Aorta (tissue), 1 donor: ENCODE data around the genes FBXW5 and TMEM203.

DNA sequence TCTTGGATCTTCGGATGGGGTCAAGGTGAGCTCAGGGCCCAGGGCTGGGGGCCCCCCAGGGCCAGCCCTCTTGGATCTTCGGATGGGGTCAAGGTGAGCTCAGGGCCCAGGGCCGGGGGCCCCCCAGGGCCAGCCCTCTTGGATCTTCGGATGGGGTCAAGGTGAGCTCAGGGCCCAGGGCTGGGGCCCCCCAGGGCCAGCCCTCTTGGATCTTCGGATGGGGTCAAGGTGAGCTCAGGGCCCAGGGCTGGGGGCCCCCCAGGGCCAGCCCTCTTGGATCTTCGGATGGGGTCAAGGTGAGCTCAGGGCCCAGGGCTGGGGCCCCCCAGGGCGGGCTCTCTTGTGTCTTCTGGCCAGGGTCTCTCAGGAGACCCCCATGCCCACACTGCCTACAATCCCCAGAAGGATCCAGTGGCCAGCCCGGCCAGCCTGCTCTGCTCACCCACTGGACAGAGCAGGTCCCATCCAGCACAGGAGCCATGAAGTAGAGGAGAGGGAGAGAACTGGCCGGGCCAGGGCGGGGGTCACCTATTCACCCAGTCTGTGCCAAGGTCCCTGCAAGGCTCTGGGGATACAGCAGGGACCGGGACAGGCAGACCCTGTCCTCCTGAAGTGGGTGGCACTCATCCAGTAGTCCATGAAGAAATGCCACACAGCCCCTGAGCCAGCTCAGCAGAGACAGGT is 4.6 kb upstream of the RABL6 start:
- PRO-cap = no peak

- PRO-cap = no peak
Measured at GRCh38 chr9:136852661-136853863, 916 bp downstream of the MAMDC4 start.

- PRO-cap = no peak
Measured at GRCh38 chr9:136854242-136854928, 2.2 kb downstream of the MAMDC4 start.

DNA sequence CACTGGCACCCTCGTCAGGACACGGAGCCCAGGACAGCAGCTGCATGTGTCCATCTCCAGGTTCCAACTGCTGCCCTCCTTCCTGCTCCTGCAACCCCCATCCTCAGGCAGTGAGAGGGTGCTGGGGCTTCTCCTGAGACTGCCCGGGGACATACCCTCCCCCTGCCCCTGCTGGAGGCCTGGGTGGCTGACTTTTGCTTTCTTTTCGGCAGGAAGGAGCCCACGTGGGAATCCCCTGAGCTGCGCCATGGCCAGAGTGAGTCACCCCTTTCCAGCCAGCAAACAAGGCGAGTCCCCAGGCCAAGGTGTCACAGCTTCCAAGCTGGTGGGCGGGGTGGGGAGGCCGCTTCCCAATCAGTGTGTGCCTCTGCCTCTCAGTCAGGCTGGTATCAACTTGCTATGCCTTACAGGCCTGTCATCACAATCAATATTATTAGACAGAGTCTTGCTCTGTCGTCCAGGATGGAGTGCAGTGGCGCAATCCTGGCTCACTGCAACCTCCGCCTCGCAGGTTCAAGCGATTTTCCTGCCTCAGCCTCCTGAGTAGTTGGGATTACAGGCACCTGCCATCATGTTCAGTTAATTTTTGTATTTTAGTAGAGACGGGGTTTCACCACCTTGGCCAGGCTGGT is 3.7 kb upstream of the TRAF2 start:
- PRO-cap = no peak

- PRO-cap = no peak
Measured at GRCh38 chr9:136942058-136943135, 2.1 kb downstream of the FBXW5 start.

GRCh38 chr9:136944287-136945428 is at the start of gene FBXW5:
Gene FBXW5 (minus strand): TSS chr9:136944738.
- PRO-cap = unidirectional peak, minus-strand start at chr9:136944629

GRCh38 chr9:137043931-137045074 is 1.7 kb downstream of the NPDC1 start:
- PRO-cap = no peak

- PRO-cap = no peak
Measured at GRCh38 chr9:137048438-137049342, 2.7 kb upstream of the NPDC1 start.

- PRO-cap = no peak
Measured at GRCh38 chr9:137078674-137079628, 1.6 kb downstream of the UAP1L1 start.

GRCh38 chr9:137106522-137107101 is 7.9 kb downstream of the DPP7 start:
- PRO-cap = no peak

- PRO-cap = no peak
Measured at GRCh38 chr9:137110281-137110885, 4.2 kb downstream of the DPP7 start.

DNA sequence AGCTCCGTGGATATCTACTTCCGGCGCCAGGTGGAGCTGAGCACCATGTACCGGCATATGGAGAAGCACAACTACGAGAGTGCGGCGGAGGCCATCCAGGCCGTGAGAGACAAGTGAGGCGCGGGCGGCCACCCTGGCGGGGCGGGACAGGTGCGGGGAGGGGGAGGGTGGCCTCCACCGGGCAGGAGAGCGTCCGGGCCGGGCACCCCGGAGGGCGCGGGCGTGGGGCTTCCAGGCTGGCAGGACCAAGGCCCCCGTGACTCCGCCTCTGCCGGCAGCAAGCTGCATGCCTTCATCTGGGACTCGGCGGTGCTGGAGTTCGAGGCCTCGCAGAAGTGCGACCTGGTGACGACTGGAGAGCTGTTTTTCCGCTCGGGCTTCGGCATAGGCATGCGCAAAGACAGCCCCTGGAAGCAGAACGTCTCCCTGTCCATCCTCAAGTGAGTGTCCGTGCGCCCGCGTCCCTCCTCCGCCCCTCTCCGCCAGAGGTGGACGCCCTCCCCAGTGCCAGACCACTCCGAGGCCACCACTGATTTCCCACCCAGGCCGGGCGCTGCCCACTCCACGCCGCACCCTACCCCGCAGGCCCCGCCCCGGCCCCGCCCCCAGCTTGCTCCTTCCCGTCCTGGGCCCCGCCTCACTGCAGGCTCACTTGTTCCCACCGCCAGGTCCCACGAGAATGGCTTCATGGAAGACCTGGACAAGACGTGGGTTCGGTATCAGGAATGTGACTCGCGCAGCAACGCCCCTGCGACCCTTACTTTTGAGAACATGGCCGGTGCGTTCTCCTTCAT is 6.8 kb downstream of the LRRC26 start:
- PRO-cap = no peak

DNA sequence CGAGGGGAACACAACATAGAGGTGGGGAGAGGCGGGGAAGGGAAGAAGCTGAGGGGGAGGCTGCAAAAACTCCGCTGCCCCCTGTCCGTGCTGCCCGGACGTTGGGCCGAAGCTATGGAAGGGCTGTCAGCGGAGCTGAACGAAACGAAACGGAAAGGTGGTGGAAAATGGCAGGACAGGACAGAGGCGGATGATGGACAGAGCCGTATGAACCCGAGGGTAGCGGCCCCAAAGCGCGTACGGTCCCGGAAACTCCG is 305 bp downstream of the ANAPC2 start:
- PRO-cap = no peak

GRCh38 chr9:137204809-137206030 is at the start of gene TMEM203:
Gene TMEM203 (minus strand): TSS chr9:137205648.
- PRO-cap = bidirectional peak, plus-strand start at chr9:137205677, minus-strand start at chr9:137205648

DNA sequence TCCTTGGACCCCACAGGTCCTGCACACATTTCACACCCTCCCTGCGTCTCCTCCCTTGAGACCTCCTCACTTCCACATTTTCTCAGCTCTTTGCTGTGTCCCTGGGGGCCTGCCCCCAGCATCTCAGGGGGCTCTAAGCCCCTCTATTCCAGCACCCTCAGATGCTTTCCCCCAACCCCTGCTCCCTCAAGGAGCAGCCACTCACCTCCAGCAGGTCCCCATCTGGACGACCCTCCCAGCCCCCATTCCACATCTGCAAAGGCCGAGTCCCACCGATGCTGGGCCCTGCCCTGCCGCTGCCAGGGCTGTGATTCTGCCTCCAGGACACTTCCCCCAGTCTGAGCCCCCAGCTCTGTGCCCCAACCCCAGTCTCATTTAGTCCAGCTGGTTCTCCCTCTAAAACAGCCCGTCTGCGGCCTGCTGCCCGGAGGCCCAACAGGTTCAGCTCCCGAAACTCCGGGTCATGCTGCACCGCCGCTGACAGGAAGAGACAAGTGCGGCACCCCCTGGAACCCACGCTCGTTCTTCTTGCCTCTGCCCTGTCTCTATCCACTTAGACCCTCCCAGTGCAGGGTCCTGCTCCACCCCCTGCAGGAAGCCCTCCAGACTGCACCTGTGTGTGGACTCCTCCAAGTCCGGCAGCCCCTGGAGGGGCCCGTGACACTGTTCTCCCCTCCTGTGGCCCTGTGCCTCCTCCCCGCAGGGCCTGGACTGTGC is 4.3 kb downstream of the SLC34A3 start:
- PRO-cap = no peak

DNA sequence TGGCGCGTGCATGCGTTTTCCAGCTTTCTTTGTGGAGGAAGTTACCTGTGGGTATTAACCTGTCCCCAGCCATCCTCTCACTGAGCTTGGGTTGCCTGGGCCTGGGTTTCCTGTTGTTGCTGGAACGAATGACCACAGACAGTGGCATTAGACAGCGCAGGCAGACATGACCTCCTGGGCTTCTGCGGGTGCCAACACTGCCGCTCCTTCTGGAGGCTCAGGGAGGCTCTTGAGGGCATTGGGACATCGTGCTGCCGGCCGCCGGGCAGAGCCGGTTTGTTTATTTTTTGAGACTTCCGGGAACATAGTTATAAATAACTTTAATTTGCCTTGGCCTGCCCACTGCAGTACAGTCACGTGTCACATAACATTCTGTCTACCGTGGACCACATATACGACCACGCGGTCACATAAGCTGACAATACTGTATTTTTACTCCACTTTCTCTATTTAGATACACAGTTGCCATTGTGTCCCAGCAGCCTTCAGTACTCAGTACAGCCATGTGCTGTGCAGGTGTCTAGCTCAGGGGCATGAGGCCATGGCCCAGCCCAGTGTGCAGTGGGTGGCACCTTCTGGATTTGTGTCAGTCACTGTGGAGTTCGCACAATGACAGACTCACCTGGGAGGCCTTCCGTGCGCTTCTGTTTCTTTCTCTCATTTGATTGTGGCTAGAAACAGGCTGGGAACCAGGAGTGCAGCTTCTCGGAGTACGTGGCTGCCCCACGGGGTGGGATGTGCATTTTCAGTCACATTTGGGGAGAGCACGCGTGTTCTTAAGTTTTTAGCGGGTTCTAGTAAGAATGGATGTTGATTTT is 8.2 kb upstream of the TOR4A start:
- PRO-cap = no peak

DNA sequence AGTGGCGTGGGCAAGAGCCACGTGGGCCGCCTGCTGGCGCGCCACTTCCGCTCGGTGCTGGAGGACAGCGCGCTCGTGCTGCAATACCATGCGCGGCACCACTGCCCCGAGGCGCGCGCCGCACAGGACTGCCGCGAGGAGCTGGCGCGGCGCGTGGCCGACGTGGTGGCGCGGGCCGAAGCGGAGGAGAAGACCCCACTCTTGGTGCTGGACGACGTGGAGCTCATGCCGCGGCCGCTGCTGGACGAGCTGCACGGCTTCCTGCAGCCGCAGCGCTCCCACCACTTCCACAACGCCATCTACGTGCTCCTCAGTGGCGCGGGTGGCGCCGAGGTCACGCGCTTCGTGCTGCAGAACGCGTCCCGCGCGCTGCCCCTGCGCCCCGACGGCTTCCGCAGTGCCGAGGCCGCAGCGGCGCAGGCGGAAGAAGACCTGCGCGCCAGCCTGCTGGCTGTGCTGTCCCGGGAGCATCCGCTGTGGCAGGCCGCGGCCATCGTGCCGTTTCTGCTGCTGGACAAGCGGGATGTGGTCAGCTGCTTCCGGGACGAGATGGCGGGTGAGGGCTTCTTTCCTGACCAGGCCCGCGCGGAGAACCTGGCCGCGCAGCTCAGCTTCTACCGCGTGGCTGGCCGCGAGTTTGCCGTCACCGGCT is 1.9 kb downstream of the TOR4A start:
- PRO-cap = no peak

GRCh38 chr9:137279995-137280712 is 2.6 kb downstream of the TOR4A start:
- PRO-cap = no peak

DNA sequence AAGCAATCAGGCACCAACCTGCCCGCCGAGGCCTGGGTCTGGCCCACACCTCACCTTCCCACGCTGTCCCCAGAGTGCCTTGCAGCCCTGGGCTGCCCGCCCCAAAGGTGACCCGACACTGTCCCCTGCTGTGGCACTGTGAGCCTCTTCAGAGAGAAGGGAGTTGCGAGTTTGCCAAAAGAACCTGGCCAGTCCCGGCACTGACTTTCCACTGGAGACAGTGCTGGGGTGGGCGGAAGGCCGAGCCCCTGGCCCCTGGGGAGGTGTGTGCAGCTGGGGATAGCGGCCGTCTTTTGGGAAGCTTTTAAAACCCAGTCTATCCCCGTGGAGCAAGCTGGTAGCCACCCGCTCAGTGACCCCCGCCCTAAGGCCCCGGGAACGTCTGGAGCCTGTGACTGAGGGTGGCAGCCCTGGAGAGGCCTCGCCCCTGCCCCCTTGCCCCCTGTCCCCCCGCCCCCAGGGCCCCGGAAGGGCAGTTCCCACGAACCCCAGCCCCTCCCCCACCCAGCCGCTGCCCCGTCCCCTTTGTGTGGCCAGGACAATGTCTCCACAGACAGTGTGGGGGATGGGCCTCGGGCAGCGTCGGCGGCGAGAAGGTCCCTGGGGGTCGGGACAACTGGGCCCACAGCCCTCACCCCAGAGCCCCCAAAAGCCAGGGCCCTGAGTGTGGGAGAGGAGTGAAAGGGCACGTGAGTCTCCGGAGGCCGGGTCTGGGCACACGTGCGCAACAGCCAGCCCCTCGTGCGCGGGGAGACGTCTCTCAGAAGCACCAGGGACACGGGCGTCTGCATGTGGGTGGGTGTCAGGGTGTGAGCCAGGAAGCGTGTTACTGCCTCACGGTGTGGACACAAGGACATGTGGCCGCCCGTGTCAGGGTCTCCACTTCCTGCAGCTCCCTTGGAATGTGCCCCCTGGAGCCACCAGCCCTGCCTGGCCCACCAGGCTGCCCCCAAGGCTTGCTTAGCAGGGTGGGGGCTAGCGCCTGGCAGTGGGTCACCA is 12.4 kb upstream of the NRARP start:
- PRO-cap = no peak

DNA sequence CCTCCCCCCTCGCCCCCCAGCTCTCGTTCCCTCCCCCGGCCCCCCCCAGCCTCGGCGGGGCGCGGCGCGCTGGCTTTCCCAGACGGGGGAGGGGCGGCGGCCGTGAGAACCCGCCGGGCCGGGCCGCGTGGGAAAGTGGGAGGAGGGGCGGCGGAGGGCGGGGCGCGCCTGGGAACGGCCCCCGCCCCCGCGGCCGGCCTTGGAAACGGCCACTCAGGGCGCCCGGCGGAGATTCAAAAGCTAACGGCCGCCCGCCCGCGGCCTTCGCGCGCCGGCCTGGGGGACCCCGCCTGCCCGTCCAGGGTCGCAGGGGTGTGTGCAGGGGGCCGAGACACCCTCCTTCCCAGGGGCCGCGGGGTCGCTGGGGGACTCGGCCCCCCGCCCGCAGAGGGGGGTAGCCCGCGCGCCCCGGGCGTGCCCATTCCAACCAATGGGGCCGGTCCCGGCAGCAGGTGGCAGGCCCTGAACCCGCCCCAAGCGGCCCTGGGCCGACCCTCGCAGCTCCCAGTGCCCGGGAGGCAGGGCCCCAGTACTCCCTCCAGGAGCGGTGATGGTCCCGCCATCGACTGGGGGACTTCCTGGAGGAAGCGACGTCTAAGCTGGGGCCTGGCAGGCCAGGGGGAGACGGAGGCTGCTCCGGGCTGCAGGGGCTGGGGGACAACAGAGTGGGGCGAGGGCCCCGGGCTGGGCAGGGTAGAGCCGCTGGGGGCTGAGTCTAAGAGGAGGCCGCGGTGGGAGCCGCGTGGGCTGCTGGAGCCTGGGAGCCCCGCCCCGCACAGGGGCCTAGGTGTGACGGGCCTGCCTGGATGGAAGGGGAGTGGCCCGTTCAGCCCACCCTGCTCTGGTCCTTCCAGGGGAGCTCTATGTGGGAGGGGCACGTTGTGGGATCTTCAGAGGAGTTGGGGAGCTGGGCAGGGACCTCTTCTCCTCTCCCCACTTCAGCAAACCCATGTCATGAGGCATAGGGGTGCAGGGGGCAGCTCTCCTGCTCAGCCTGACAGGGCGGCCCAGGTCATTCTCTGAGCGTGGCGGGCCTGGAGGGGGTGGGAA is 14.3 kb upstream of the NRARP start:
- PRO-cap = no peak